Lower leg skin (tissue), 2 donors: ENCODE data around the genes PRKAA2 and FYB2.

DNA sequence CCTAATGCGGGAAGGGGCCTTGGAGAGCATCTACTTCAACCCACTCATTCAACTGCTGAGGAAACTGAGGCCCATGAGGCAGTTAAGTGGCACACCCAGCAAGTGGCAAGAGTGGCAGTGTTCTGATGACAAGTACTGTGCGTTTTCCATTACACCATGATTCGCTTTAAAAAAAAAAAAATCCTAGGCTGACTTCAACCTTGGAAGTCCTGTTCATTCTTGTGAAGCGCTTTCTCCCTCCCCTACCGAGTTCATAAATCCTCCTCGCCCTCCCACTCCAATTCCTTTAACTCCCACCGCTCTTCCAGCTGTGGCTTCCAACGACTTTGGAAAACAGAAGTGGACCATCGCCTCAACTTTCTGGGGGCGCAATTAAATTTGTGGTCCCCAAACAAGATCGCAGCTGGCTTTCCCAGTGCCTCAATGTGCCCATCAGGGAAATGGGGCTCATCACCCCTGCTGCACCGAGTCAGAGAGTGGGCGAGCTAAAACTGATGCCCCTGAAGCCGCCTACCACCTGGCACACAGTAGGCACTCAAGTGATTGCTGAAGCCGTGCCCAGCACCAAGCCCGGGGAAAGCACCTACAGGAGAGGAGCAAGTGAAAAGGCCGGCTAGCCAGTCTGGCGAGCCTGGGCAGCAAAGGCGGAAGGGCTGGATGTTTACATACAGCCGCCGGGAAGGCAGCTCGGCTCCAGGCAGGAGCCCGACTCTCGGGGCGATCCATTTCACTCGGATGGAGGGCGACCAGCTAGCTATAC, 1.4 kb downstream of the PLPP3 start:
- PRO-cap = bidirectional peak, plus-strand start at position 216 of the sequence, minus-strand start outside the sequence; unidirectional peak, plus-strand start at position 730 of the sequence
- RAMPAGE, long total RNA, 2 experiments = no peak in any of the 2 experiments

- PRO-cap = bidirectional peak, plus-strand start at chr1:56645349, minus-strand start at chr1:56645201; bidirectional peak, plus-strand start at chr1:56645673, minus-strand start at chr1:56645615
- RAMPAGE, long total RNA, 2 experiments = no peak in any of the 2 experiments
Measured at GRCh38 chr1:56644921-56645984, at the start of gene PRKAA2. Gene PRKAA2 (plus strand): TSS chr1:56645314.

DNA sequence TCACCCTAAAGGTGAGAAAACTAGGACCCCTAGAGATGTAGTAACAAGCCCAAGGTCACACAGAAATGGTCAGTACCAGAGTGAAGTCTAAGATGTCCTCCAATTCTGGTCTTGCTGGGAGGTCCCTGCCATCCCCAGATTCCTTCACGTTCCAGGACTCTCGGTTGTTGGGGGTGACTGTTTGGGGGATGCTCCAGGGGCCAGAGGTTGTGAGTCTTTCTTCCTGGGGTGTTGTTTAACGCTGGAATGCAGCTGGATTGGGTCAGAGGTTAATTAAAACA, 811 bp downstream of the PRKAA2 start:
- PRO-cap = no peak
- RAMPAGE, long total RNA, 2 experiments = no peak in any of the 2 experiments

GRCh38 chr1:56819210-56819987, at the start of gene FYB2:
Gene FYB2 (minus strand): TSS chr1:56819404.
- PRO-cap = no peak
- RAMPAGE, long total RNA, 2 experiments = no peak in any of the 2 experiments

DNA sequence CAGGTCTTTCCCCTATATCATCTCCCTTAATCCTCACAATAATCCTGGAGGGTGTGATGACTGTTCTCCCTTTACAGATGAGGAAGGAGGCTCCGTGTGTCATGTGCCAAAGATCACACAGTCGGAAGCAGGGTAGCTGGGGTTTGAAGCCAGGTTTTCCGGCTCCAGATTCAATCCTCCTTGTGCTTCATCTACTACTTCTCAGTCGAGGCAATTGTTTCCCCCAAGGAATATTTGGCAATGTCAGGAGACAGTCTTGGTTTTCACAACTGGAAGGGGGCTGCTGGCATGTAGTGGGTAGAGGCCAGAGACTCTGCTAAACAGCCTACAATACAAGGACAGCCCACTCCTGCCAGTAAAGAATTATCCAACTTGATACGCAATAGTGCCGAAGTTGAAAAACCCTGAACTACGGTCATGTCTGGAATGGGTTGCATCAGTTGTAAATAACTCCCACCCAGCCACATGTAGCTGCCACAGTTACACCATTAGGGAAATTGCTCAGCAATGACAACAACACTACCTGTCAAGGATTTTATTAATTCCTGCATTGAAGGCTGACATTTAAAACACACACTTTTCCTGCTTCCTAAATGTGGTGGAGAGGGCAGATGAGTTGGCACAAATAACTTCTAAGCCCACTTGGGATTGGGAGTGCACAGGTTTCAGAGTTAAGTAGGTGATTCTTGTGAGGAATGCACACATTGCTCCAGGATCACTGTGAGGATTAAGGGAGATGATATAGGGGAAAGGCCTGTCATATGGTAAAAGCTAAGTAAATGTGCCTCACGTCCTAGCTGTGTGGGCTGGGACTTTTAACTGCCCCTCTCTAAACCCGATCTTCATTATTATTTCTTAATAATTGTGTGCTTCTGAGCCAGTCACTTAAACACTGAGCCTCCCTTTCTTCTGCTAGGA, 54.3 kb downstream of the C8B start:
- PRO-cap = no peak
- RAMPAGE, long total RNA, 2 experiments = no peak in any of the 2 experiments

GRCh38 chr1:56915908-56916450, 49.8 kb downstream of the C8B start:
- PRO-cap = no peak
- RAMPAGE, long total RNA, 2 experiments = no peak in any of the 2 experiments

- PRO-cap = no peak
- RAMPAGE, long total RNA, 2 experiments = no peak in any of the 2 experiments
Measured at GRCh38 chr1:57129835-57130113, 164.0 kb upstream of the C8B start.

DNA sequence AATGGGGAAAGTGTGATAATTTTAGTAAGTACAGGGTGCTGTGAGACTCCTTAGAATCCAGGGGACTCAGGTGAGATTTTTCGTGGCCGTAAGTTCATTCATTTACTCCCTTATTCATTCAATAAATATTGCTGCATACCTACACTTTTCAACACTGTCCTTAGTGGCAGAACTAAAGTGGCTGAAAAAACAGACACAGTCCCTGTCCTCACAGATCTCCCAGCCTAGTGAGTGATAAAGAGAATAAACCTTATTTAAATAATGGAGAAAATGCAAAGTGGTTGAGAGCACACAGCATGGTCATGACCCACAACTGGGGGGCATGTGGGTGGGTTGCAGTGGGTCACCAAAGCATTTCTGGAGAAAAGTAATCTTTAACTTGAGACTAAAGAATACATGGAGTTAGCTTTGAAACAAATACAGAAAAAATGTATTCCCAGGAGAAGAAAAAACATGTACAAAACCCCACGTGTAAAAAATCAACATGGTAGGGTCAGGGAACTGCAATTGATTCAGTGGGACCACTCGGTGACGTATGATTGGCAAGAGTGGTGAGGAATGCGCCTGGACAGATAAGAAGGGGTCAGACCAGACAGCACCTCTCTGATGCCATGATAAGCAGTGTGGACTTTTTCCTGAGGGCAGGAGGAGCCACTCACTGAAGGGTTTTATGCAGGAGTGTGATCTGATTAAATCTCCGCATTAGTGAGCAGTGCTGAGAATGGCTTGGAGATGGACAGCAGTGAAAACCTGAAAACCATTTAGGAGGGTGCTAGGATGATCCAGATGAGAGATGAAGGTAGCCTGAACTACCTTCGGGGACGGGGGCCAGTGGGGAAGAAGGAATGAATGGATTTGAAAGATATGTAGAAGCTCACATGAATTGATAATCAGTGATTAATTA, 142.6 kb downstream of the DAB1 start:
- PRO-cap = no peak
- RAMPAGE, long total RNA, 2 experiments = no peak in any of the 2 experiments

GRCh38 chr1:57423025-57423478, 808 bp downstream of the DAB1 start:
- PRO-cap = no peak
- RAMPAGE, long total RNA, 2 experiments = no peak in any of the 2 experiments

DNA sequence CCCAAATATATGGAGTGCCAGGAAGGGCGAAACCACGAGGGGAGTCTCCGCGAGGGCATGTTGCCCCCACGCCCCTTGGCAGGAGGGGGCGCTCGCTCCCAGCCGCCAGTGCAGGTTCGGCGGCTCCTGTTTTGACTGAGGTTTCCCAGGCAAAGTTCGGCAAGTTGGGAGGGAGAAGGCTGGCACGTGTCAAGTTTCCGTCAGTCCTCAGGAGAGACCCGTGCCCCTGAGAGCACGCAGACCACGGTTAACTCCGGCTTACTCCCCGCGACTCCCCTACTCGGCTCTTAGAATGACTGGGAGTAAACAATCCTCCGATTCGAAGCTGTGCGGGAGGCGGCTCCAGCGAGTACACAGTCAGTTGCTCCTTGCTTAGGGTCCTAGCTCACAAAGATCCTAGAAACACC, 761 bp upstream of the DAB1 start:
- PRO-cap = no peak
- RAMPAGE, long total RNA, 2 experiments = no peak in any of the 2 experiments

- PRO-cap = no peak
- RAMPAGE, long total RNA, 2 experiments = no peak in any of the 2 experiments
Measured at GRCh38 chr1:57622913-57623544, 199.2 kb upstream of the DAB1 start.

DNA sequence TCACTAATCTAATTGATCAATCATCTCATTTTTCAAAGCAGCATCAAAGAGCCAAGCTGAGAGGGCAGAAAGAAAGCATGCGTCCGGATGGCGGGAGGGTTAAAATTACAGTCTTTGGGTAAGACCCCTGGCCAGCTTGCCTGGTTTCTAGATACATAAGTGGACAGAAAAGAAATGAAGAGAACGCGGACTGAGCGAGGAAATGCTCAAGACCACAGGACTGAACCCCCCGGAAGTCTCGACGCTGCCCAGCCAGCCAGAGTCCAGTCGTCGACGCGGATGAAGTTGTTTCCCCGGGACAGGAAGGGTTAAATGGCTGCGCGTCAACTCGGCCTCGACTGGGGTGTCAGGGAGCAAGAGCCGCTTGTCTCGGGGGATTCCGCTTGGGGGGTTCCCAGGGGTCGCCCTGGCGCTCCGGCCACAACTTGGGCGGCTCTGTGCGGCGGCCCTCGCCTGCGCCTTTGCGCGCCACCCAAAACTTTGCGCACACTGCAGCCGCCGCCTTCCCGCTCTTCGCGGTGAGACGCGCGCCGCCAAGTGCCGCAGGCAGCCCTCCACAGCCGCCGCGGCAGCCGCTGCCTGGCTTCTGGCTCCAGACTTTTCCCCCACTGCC, 297.0 kb downstream of the OMA1 start:
- PRO-cap = no peak
- RAMPAGE, long total RNA, 2 experiments = no peak in any of the 2 experiments

GRCh38 chr1:58584173-58584914, 7.3 kb upstream of the TACSTD2 start:
- PRO-cap = no peak
- RAMPAGE, long total RNA, 2 experiments = no peak in any of the 2 experiments

- PRO-cap = no peak
- RAMPAGE, long total RNA, 2 experiments = no peak in any of the 2 experiments
Measured at GRCh38 chr1:58586231-58586654, 9.2 kb upstream of the TACSTD2 start.

GRCh38 chr1:58619323-58619824, 42.3 kb upstream of the TACSTD2 start:
- PRO-cap = no peak
- RAMPAGE, long total RNA, 2 experiments = no peak in any of the 2 experiments

DNA sequence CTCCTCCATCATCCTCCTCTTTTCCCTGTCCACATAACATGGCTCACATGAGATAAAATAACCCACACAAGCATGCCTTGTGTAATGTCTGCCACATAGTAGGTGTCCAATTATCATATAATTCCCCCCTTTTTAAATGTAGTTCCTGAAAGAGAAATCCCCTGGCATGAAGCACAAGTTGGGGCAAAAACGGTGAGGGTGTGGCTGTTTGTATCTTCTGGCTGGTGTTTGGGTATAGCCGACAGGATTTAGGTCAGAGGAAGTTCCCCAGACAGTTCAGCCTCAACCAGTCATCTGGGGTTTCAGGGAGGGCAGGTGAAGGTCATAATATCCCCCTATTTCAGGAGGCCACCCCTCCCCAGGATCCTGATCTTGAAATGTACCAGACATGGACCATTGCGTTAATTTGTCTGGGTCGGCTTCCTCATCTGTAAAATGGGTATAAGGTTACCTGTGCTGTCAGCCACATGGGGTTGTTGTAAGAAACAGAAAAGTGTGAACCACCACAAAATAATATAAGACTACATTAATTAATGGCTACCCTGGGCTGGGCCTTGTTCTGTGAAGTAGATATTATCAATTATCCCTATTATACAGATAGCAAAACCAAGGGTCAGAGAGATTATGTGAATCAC, 29.1 kb upstream of the JUN start:
- PRO-cap = no peak
- RAMPAGE, long total RNA, 2 experiments = no peak in any of the 2 experiments

DNA sequence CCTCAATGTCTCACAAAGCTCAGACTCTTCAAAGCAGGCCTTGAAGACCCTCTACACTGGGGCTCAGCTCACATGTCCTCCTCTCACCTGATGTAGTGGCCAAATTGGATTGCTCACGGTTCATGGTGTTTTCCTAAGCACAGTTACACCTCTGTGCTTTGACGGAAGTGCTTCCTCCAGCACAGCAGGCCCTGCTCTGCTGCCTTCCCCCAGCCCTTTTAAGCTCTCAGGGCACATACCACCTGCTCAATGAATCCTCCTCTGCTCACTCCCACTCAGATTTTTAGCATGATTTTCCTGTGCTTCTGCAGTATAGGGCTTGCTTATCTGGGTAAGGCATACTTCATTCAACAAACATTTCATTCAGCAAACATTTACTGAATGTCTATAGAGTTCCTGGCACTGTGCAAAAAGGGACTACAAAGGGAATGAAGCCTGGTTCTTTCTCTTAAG, 74.4 kb upstream of the JUN start:
- PRO-cap = no peak
- RAMPAGE, long total RNA, 2 experiments = no peak in any of the 2 experiments

GRCh38 chr1:58881319-58881832, 97.5 kb upstream of the JUN start:
- PRO-cap = no peak
- RAMPAGE, long total RNA, 2 experiments = no peak in any of the 2 experiments

GRCh38 chr1:58896123-58896508, 112.3 kb upstream of the JUN start:
- PRO-cap = no peak
- RAMPAGE, long total RNA, 2 experiments = no peak in any of the 2 experiments

DNA sequence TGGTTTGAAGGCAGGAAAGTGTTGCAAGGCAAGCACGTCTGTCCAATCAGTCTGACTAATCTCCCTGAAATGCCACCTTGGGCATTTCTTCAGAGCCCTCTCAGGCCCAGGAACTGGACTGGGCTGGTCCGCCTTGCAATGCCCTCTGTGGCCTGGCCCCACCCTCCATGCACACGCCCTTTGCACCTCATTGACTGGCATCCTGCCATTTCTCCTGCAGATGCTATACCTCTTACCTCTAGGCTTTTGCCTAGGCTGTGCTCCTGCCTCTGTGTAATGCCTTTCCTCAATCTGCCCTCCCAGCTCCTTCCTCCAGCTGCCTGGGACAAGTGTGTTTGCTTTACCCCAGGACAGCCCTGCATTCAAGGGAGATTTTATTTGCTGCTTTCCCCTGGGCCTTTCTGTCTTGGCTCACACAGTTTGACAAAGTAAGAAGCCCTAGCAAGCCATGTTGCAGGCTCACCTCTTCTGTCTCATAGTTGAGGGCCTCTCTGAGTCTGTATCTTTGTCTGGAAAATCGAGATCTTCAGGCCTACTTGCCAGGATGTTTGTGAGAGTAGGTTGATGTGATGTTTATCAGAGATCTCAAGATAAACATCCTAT, 149.1 kb upstream of the JUN start:
- PRO-cap = no peak
- RAMPAGE, long total RNA, 2 experiments = no peak in any of the 2 experiments